Camera-type eye (tissue), 1 donor: ENCODE data around the gene PARVB.

DNA sequence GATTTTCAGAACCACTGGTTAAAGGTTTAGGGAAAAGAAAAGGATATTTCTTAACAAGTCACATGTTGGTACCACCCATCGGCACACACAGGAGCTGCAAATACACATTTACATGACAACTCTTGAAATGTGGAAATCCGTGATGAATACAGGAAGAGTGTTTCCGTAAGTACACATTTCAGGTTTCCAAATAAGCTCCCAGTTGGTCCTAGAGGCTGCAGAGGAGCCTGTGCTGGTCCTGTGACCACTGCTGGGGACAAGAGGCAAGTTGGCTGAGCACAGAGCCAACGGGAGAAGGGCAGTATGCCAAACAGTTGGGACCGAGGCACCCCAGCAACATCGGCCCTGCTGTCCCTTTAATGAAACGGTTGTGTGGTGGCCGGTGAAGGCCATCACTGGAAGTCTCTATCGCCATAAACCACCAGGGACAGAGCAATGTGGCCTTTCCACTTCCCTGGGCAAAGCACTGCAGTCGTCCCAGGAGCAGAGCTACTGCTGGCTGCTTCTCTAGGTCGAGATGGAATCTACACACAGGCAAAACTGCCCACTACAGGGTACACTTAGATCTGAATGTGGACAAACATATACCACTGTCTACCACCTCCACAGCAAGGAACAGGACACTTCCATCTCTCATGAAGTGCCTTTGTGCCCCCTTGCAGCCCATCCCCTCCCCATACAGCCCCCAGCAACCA, 38.6 kb upstream of the ARFGAP3 start:
- RAMPAGE, long total RNA = no peak

DNA sequence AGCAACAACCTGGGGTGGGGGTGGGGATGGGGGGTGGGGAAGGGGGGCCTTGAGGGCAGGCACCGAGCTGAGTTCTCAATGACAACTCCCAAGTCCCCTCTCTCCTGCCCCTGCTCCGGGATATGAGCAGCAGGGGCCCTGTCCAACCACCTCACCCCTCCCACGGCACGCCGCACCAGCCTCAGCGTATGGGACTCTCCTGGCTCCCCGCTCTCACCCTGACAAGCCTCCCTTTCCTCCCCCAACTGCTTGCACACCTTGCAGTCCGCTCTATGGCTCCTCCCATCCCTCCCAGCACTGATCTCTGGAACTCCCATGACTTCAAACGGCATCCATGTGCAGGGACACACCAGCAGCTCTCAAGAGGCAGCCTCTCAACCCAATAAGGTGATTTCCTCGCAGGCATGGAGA, 59.3 kb upstream of the ARFGAP3 start:
- RAMPAGE, long total RNA = no peak

DNA sequence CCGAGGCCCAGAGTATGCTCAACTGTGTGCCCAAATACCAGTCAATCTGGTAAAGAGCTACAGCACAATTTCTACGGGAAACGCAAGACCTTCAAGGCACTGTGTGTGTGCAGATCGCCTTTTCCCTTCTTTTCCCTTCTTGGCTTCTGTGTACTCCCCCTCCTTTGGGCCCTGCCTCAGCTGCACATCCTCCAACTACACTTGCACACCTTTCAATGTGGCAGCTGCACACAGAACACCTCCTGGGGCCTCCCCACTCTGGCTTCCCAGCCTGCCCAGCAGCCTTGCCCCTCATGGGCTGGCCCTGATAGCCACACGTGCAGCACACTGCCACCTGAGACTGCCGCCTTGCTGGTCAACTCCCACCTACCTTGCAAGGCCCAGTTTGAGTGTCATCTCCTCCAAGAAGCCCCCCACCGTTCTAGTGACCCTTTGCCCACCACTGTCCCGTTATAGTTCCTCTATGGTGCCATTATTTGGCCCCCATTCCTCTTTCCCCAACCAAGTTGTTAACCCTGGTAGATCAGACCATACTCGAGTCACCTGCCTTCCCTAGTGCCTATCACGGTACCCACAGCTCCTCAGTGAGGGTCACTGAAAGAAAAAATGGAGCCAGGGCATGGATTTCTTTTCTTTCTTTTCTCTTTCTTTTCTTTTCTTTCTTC, 77.3 kb upstream of the ARFGAP3 start:
- RAMPAGE, long total RNA = no peak

GRCh38 chr22:42993750-42994471, 21.0 kb downstream of the PACSIN2 start:
- RAMPAGE, long total RNA = no peak

DNA sequence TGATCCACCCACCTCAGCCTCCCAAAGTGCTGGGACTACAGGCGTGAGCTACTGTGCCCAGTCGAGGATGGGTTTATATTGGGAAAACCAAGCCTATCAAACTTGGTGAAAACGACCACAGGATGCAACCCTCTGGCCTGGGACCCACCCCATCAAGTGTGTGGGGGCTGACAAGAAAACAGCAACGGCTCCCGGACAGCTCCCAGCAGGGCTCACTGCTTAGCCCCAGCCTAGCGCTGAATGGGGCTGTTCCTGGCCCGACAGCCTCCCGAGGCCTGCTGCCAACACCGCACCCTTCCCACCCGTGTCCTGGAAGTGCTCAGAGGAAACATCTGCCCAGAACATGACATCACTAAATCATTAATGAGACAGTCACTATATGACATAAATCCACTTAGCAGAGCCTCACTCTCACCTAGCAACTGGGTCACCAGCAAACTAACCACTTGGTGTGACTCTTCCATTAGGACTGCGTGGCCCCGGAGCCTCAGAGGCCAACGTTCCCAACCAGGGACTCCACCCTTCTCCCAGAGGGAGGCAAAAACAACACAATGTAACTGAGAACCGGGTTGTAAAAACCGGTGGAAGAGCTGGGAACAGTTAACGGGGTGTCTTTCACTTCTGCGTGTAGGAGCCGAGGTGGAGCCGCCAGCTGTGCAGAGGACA, 21.3 kb upstream of the PACSIN2 start:
- RAMPAGE, long total RNA = no peak

DNA sequence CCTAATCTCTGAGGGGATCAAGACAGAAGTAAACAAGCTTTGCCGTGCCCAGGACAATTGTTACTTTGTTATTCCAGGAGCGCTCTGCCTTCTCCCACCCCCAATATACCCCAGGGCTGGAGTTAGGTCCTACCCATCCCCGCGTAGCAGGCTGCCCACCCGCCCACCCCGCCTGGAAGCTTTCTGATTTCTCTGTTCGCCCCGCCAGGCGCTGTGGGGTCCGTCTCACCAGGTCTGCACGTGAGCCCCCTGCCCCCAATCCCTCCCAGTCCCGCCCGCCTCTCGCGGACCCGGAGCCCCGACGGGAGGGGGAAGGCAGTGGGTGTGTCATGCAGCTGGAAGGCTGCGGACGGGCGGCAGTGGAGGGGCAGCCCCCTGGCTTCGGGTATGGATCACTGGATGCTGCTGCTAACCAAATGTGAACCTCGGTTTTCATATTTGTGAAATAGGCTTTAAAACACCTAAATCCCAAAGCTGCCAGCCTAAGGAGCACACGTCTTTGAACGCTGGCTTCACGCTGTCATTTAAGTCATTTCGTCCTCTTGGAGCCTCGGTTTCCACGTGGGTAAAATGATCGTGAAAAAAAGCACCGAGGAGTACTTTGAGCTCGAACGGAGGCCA, 634 bp upstream of the BIK start:
- RAMPAGE, long total RNA = no peak

GRCh38 chr22:43118771-43119838, 8.6 kb downstream of the BIK start:
- RAMPAGE, long total RNA = no peak

DNA sequence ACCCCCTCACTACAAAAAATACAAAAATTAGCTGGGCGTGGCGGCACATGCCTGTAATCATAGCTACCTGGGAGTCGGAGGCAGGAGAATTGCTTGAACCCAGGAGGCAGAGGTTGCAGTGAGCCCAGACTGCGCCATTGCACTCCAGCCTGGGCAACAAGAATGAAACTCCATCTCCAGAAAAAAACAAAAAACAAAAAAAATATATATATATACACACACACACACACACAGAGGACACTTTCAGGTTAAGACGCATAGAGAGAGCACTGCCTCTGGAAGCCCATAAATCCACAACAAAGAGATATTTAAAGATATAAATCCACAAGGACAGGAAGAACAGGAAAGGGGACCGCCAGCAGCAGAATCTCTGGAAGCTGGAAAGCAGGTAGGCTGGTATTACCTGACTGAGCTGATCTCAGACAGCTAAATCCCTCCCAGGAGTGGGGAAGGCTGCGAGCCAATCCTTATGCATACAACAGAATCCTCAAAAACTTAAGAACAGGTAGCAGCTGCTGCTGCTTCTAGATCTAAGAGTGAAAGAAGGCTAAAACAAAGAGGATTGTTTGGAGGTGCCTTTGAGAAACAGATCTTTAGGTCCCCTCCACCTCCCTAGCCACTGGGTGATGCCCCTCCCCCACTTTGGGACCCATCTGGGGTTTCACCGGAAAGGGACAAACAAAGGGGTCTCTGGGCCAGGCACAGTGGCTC, 1.7 kb upstream of the MCAT start:
- RAMPAGE, long total RNA = no peak

GRCh38 chr22:43162478-43163393, 11.4 kb downstream of the TSPO start:
- RAMPAGE, long total RNA = no peak

- RAMPAGE, long total RNA = no peak
Measured at GRCh38 chr22:43263050-43263413, 76.1 kb upstream of the TTLL12 start.

DNA sequence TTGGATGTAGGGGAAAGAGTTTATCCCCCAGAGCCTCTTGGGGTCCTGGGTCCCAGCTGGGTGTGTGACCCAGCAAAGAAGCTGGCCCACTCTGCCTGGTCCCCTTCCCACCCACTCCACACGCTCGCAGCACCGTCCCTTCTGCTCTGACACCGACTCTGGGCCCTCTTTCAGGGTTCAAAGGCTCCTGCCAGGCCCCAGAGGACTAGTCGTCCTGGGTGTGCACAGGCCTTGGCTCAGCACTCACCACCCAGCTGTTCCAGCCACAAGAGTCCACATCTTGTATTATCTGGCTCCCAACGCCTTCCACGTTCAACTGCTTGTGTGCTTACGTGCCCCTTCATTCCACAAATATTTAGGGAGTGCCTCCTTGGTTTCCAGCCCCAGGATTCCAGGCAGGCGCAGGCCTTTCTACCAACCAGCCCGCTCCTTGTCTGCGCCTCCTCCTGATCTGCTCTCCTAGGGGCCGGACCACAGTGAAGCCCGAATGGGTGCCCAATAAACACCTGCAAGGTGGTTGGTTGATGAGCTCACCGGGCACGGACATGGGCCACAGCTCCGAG, 70.9 kb downstream of the SCUBE1 start:
- RAMPAGE, long total RNA = no peak

GRCh38 chr22:43301125-43301757, 41.9 kb downstream of the SCUBE1 start:
- RAMPAGE, long total RNA = no peak

DNA sequence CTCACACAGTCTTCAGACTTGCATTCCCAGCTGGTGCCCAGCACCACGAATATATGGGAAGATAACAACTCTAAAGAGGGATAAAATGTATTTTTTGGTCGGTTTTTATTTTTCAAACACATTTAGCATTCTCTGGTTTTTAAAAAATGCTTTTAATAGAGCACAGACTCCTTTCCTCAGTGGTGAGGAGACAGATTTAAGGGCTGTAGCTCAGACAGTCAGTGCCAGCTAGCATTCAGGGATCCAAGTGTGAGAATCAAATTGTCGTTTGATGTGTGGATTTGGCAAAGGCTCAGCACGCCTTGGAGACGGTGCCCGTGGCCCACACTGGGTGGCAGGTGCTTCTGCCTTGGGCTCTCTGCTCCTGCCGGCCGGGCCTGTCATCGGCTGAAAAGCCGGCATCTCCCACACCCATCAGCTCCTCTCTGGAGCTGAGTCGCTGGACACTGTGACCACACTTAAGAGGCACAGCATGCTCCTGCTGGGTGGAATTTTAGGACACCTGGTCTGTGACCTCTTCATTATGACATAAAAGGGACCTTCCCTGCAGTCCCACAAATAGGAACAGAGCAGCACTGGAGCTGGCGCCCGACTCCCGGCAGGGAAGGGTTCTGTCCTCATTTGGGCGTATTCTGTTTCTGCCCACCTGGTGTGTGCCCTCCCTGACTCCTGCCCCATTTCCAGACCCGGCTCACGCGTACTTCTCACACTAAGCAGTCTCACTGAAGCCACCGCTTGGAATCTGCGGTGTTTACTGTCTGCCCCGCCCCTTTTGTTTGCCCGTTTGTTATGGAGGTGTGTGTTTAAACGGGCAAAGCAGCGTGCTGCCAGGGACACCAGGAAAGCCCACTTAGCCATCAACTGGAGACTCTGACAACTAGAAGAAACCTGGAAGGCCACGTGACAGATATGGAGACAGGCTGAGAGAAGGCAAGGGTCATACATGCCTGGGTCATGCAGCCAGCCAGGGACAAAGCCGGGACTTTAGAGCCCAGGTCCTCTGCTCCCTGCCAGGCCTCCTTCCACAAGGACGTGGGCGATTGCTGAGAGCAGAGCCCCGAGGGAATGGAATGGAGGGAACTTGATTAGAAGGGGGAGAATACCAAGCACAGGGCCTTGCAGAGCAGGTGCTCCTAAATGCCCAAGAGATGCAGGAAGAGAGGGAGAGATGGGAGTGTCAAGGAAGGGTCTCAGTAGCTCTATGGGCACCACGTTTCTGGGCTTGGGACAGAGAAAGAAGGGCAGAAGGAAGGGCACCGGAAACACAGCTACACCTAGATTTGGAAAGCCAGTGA, 8.5 kb upstream of the EFCAB6 start:
- RAMPAGE, long total RNA = no peak

GRCh38 chr22:44023831-44024947, at the start of gene PARVB:
PARVB (plus strand) TSS chr22:44024302.
- RAMPAGE, long total RNA = no peak

DNA sequence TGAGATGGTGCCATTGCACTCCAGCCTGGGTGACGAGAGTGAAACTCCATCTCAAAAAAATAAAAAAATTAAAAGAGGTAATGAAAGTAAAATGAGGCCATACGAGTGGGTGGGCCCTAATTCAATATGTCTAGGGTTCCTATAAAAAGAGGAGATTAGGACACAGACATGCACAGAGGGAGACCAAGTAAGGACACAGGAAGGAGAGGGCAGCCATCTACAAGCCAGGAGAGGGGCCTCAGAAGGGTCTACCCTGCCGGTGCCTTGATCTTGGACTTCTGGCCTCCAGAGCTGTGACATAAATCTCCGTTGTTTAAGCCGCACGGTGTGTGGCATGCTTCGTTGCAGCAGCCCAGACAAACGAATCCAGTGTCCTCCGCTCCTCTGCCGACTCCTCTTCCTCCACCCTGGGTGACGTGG, 51.7 kb upstream of the PARVG start:
- RAMPAGE, long total RNA = no peak

DNA sequence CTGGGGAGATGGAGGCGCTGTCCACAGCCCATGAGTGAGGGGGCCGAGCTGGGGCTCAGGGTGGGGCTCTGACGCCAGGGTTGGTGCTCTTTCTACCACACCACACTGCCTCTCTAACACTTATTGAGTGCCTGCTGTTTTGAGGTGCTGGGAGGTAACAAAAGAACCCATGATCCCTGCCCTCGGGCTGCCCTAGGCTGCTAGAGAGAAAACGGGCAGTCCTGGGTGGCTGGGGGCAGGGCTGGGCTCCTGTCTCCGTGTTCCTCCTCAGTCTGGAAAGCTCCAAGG, 7.2 kb downstream of the PARVG start:
- RAMPAGE, long total RNA = no peak

DNA sequence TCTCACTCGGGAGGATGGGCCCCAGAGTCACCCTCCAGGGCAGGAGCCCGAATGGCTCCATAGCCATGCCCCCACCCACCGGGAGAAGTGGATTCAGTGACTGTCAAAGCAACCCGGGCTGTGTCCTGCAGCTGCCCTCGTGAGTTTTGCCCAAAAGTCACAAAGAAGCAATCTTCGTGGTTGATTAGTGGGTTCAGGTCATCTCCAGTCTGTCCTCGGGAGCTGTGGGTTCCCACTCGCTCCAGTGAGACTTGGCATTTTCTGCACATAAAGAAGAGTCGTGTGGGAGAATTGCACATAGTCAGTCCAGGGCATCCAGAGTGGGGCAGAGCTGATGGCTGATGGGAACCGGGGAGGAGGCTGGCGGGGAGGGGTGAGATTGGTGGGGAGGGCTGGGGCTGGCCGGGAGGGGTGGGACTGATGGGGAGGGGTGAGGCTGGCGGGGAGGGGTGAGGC, 26.2 kb downstream of the PARVG start:
- RAMPAGE, long total RNA = no peak

DNA sequence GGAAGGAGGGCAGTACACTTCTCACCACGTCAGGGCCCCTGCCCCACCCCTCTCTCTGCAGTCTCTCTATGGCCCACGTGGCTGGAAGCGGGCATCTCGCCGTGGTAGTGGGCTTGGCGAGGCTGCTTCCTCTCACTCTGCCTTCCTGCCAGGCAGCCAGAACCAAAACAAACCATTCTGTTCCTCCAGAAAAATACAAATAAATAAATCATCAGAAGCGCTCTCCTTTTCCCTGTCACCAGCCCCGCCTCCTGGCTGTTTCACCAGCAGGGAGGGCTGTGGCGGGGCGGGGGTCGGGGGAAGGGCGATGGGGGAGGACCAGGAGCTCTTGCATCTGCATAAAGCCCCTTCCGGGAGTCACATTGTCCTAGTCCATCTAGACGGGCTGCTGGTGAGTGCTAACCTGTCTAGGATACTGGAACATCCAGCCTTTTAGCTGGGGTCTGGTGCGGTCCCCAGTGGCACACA, 20.8 kb downstream of the SHISAL1 start:
- RAMPAGE, long total RNA = no peak

- RAMPAGE, long total RNA = no peak
Measured at GRCh38 chr22:44308920-44309679, 3.7 kb downstream of the SHISAL1 start.

- RAMPAGE, long total RNA = no peak
Measured at GRCh38 chr22:44326328-44326739, 13.6 kb upstream of the SHISAL1 start.